MCF 10A (cell line): Measurements from ENCODE around the gene PLEKHA7.

GRCh38 chr11:13012221-13012780 lies 3.2 kb downstream of the RASSF10 start:
- PRO-cap = no peak
- RRBS = no CpG with 5 or more reads among the region's 7 CpGs

- PRO-cap = no peak
- RRBS = no CpG with 5 or more reads among the region's 3 CpGs
These were observed 42.2 kb downstream of the RASSF10 start for GRCh38 chr11:13051331-13051738.

- PRO-cap = no peak
- RRBS = no CpG with 5 or more reads among the region's 3 CpGs
These were observed 43.9 kb downstream of the COPB1 start for GRCh38 chr11:14455544-14456213.

GRCh38 chr11:14625384-14626362 lies 17.9 kb upstream of the PDE3B start:
- PRO-cap = no peak
- RRBS = no CpG with 5 or more reads among the region's 3 CpGs

GRCh38 chr11:14634035-14634368 lies 9.6 kb upstream of the PDE3B start:
- PRO-cap = no peak
- RRBS = 33% methylated on average over 1 of the region's 8 CpGs

GRCh38 chr11:15819763-15820138 lies 536.6 kb downstream of the SOX6 start:
- PRO-cap = no peak
- RRBS = no CpG with 5 or more reads among the region's 7 CpGs

- PRO-cap = bidirectional peak, plus-strand start at chr11:15968253, minus-strand start at chr11:15968090
- RRBS = no CpG with 5 or more reads among the region's 6 CpGs
These were observed 388.2 kb downstream of the SOX6 start for GRCh38 chr11:15967917-15968761.

DNA sequence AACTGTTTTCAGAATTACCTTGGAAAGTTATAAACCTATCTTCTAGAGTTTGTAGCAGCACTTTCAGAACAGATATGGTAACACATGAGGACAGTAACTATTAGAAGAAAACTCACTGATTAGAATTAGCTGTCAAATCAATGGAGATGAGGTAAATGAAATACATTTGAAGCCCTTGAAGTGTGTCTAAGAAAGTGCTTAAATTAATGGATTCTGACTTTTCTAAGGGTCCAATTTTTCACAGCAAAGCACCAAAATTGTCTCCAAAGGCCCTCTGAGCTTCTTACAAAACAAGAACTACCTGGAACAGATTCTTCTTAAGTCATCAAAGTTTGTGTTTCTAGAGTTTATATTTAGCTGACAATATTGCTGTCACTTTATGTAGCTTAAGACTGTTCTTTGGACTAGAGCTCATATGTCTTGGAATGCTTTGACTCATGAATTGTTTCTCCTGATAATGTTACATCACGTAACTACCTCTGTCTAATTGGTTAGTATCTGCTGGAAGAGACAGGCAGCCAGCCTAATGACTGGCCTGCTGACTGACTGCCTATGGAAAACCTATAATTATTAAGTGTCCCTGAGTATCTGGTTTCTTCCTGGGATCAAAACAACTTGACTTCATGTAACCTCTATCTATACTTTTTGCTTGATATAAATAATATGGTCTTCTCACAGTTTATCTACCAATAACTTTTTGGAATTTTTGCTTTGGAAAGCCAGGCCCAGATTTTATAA lies 9.5 kb downstream of the SOX6 start:
- PRO-cap = no peak
- RRBS = no CpG with 5 or more reads among the region's 1 CpG

- PRO-cap = no peak
- RRBS = no CpG with 5 or more reads among the region's 7 CpGs
These were observed 126.4 kb upstream of the C11orf58 start for GRCh38 chr11:16612066-16612434.

- PRO-cap = no peak
- RRBS = no CpG with 5 or more reads among the region's 4 CpGs
These were observed 641 bp upstream of the C11orf58 start for GRCh38 chr11:16737906-16738105.

GRCh38 chr11:16801064-16801448 lies 62.6 kb downstream of the C11orf58 start:
- PRO-cap = no peak
- RRBS = 97% methylated on average over 2 of the region's 4 CpGs

DNA sequence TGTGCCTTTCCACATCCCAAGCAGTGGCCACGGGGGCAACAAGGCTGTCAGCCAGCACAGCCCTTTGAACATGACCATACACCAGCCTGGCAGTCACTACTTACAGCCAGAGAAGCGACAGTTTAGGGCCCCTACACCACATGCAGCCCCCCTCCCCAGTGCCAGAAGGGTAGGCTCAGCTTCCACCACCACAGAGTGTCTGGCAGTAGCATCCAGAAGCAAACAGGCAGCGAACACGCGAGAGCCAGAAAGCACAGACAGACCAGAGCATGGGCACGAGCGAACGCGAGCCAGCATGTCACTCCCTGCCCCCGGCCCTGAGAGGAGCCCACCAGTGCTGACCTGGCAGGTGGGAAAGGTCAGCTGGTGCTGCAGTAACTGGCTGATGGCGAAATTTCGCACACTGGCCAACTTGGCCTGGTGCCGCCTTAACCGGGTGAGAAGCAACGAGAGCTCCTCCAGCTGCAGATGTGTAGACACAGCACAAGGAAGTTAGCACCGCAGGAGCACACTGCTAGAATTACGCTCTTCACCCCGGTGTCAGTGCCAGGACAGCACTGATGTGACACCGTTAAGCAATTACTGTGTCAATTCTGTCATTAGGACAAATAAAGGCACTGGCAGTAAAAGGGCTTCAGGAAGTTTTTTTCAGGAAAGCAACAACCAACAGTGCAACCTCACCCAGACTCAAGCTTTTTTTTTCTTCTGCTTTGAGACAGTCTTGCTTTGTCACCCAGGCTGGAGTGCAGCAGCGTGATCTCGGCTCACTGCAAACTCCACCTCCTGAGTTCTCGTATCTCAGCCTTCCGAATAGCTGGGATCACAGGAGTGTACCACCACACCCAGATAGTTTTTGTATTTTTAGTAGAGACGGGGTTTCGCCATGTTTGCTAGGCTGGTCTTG lies 76.6 kb downstream of the C11orf58 start:
- PRO-cap = no peak
- RRBS = 92% methylated on average over 4 of the region's 25 CpGs

GRCh38 chr11:16878117-16878962 lies 135.9 kb downstream of the PLEKHA7 start:
- PRO-cap = no peak
- RRBS = no CpG with 5 or more reads among the region's 10 CpGs

DNA sequence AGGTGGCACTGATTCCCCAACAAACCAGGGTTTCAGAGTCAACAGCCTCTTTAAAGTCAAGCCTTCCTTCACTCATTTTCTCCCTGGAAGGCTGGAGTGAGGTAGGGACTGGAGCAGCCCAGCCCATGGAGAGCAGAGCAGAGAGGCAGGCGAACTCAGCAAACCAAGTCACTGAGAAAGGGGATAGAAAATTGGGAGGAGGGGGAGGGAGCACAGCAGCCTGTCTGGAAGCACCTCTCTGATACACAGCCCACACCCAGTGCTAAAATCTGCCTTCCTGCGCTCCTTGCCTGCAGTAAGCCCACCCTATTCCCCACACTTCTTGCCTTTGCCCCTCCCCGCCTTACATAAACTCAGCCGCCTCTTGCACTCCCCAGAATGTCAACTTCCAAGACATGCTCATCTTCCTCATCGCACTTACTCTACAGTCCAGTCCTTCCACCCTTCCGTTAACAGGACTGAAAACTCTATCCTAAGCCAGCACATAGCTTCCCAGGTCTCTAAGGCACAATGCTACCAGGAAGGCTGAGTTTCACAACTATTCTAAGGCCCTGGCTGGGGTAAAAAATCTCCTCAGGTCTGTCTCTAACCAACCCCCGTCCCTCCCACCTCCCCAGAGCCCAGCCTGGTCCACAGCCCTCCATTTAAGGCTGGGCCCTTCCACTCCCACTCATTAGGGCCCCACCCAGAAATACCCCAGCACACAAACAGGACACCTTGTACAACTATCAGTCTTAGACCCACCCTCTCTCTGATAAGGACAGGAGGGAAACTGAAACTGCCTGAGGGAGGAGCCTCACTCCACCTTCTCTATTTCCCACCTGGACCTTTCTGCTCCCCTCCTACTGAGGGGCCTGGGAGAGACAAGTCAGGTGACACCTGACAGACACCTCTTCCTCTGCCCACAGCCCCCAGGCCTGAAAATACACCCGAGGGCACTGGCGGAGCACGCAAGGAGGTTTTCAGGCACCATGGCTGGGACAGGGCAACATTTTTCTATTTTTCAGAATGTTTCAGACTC lies 90.5 kb downstream of the PLEKHA7 start:
- PRO-cap = no peak
- RRBS = no CpG with 5 or more reads among the region's 10 CpGs

DNA sequence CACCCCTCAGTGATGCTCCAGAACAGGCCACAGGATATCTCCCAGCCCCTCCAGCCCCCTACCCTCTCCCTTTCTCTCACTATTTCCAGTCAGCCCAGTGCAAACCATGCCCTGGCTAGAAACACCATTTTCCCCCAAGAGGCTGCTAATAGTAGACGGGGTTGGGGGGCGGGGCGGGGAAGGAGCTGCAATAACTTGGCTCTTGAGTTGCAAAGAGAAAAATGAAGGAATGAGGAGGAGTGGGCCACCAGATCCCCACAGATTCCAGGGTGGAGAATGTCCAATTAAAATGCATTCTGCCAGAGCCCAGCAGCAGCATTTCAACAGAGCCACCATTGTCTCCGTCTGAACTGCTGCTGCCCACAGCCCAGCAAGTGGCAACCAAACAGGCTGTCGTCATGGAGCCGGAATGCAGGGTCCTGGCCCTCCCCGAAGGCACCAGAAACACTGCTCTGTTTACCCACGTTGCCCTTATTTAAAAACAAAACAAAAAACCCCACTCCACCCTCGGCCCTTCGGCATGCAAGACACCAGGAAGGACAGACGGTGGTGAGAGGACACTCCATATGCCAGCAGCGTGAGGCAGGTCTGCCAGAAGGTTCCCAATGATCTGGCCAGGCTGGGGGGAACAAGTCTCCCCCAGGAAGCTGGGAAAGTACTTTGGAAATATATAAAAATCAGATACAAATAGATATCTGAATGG lies 32.6 kb downstream of the PLEKHA7 start:
- PRO-cap = no peak
- RRBS = no CpG with 5 or more reads among the region's 12 CpGs

DNA sequence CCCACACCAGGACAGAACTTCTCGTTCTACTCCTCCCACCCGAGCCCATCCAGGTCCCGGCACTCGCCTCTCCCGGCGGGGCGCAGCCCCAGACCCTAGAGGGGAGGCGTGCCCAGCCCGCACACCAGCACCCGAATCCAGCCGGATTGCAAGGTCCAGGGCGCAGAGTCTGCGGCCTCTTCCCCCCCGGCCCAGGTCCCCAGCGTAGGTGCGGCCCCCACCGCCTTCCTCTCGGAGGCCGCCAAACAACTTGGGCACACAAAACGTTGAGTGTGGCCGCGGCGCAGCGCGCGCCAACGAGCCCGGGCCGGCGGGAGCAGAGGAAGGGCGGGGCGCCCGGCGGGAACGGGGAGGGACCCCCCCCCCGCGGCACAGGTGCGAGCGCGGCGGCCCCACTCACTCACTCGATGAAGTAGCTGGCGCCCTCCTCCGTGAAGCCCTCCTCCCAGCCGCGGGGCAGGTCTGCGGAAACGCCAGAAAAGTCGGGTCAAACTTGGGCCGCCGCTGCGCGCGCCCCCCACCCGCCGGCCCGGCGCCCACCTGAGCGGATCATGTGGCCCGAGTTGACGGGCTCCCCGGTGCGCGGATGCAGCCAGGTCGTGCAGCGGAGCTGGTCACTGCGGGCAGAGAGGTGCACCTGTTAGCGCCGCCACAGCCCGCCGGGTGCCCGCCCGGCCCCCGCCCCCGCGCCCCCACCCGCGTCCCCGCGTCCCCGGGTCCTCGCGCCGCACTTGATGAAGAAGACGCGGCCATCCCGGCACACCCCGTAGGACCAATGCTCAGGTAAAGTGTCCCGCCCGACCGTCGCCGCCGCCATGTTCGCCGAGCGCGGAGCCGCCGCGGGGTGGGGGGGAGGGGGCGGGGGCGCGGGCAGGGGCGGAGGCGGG lies at the start of gene PLEKHA7:
Gene PLEKHA7 (minus strand): TSS at position 830 of the 887 bp plus-strand sequence.
- PRO-cap = bidirectional peak, plus-strand start outside the sequence, minus-strand start at position 846 of the sequence
- RRBS = 2% methylated on average over 37 of the region's 106 CpGs

GRCh38 chr11:17479393-17479841 lies 2.8 kb upstream of the ABCC8 start:
- PRO-cap = no peak
- RRBS = no CpG with 5 or more reads among the region's 8 CpGs

- PRO-cap = no peak
- RRBS = no CpG with 5 or more reads among the region's 4 CpGs
These were observed 1.3 kb downstream of the USH1C start for GRCh38 chr11:17542836-17543472.

GRCh38 chr11:17695957-17696321 lies 23.4 kb upstream of the MYOD1 start:
- PRO-cap = no peak
- RRBS = 69% methylated on average over 14 of the region's 36 CpGs

DNA sequence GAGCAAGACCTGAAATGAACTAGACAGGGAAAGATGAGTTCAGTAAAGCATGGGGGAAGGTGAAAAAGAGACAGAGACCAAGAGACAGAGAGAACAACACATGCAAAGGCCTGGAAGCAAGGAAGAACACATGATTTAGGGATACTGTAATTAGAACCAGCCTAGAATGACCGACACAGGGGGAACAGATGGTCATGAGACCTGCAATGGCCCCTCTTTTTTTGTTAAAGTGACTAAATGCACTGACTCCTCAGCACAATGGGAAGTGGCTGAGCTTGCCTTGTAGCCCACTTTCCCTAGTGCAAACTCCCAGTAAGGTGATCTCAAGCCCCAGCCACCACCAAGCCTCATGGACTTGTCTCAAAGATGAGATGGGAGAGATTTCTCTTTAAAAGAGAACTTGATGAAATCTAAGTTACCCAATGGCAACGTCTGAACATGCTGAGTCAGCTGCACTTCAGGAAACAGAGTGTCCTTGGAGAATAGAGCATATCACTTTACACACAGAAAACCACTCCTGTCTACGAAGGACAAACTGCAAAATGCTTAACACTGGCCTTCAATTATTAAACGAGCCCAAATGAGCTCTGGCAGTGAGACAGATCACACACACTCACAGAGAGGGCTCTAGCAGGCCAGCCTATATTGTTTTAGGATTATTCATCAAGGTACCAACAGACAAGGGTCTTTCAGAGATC lies 91.0 kb downstream of the SERGEF start:
- PRO-cap = no peak
- RRBS = no CpG with 5 or more reads among the region's 4 CpGs